Gastroesophageal sphincter (tissue), 4 donors: Measurements from ENCODE around the gene OSTC.

- PRO-cap = unidirectional peak, plus-strand start at chr4:107988157
- RAMPAGE, long total RNA, 4 experiments = no peak in any of the 4 experiments
These were observed 1.7 kb upstream of the HADH start for GRCh38 chr4:107988065-107988283.

DNA sequence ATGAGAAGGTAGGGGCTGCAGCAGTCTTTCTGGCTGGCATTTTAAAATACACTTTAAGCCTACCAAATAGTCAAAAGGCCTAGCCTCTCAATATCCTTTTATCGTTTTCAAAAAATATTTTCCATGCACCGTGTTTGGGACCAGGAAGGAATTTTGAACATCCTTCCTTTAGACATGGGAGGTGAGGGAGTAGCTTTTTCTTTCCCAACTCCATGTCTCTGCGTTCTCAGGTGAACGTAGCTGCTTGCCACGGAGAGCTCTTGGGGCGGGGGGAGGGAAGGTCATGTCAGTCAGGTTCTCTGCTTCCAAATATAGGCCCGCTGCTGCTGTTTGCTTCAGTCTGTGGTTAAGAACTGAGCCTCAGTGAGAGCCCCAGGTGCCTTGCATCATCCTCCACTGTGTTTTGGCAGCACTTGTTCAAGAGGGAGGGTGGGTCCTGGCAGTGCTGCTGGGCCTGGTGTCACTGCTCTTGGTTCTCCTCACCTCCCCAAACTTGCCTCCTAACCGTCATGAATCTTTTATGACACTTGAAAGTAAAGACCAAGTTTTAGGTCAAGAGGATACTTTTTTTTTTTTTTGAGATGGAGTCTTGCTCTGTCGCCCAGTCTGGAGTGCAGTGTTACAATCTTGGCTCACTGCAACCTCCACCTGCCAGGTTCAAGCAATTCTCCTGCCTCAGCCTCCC lies 46.5 kb downstream of the HADH start:
- PRO-cap = no peak
- RAMPAGE, long total RNA, 4 experiments = no peak in any of the 4 experiments

GRCh38 chr4:108560394-108561264 lies 59.7 kb upstream of the RPL34 start:
- PRO-cap = no peak
- RAMPAGE, long total RNA, 4 experiments = no peak in any of the 4 experiments

GRCh38 chr4:108619265-108619774 lies 1.1 kb upstream of the RPL34 start:
- PRO-cap = no peak
- RAMPAGE, long total RNA, 4 experiments = no peak in any of the 4 experiments

DNA sequence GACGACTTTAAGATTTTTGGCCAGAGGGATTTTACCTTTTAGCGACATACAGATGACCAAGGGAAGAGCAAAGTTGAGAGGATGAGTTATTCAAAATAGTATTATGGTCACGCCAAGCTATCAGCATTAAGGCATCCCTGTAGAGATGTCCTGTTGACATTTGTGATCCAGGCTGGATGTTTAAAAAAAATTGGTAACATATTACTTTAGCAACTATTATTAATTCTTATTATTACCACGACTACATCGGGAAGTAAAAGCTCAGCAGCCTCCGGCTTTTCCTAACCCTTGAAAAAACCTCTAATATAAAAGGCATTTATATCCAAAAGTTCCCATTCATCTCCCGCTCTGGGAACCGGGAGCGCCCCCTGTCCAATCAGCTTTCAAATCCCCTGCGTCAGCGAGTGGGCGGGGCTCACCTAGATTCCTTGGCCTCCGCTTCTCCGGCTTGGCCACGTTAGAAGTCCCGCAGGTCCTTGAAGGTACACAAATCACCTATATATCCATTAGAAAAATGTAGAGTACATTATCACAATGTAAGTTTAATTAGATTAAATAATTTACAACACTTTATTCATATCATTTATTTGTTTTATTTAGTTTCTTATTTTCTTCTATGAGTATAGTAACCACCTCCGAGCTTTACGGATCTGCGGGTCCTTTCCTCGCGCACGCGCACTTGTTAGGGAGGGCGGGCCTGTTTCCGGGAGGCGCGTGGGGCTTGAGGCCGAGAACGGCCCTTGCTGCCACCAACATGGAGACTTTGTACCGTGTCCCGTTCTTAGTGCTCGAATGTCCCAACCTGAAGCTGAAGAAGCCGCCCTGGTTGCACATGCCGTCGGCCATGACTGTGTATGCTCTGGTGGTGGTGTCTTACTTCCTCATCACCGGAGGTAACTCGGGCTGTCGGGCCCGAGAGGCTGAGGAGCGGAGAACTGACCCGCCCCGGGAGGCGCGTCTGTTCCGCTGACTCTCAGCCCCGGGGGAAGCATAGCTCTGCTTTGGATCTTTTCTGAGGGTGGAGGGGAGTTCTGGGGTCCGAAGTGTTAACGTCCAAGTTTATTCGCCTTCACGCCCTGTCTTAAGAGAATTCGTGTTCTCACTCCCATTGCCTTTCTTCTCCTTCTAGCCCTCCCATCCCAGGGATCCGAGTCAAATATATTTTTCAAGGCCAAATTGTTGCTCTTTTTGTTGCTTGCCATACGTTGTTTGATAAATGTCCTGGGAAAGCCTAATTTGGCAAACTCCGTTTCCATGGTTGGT lies at the start of gene OSTC:
Gene OSTC, plus strand, starts transcription at position 698 of the 1,263 bp plus-strand sequence.
- PRO-cap = unidirectional peak, plus-strand start at position 700 of the sequence; unidirectional peak, plus-strand start at position 896 of the sequence
- RAMPAGE, long total RNA, 4 experiments = start-site peak on the plus strand in 4 of 4 experiments, centred at positions 717 to 737 of the sequence, 89 to 498 reads per replicate

- PRO-cap = no peak
- RAMPAGE, long total RNA, 4 experiments = no peak in any of the 4 experiments
These were observed 962 bp downstream of the OSTC start for GRCh38 chr4:108651221-108651900.

DNA sequence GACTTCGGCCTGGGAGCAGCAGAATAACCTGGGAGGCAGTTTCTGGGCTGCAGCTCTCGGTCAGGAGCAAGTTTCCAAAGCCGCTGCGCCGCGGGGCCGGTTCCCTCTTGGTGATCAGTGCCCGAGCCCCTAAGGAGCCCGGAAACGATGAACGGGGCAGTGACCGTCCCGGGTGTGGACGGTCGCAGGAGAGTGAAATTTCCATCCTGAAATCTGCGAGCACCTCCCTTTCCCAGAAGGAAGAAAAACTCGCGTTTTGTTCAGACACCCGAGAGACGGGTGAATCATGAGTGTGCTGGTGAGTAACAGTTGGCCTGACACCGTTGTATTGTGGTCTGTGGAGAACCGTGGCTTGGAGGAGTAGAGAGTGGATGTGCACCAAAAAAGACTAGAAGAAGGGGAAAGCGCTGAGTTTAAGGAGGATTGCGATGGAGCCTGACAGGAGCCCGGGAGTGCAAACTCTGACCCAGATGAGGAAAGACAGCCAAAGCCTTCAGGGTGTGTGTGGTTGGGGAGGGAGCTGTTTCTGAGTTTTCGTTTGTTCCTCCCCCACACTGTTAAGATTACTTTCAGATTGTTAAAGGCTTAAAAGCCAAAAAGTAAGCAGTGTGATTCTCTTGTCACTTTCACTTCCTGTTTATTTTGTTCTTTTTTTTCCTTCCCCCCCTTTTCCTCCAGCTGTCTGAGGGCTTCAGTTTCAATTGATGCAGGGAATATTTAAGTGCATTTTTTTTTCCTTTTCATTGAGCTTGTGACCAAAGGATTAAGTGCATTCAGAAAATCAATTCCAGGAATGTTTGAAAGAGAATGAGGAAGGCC lies 883 bp downstream of the MCUB start:
- PRO-cap = bidirectional peak, plus-strand start at position 420 of the sequence, minus-strand start at position 131 of the sequence; unidirectional peak, minus-strand start at position 463 of the sequence; unidirectional peak, minus-strand start at position 559 of the sequence
- RAMPAGE, long total RNA, 4 experiments = start-site peak on the plus strand in 1 of 4 experiments, centred at position 261 of the sequence, 7 reads per replicate

- PRO-cap = no peak
- RAMPAGE, long total RNA, 4 experiments = no peak in any of the 4 experiments
These were observed 39.3 kb downstream of the MCUB start for GRCh38 chr4:109599360-109599639.

- PRO-cap = no peak
- RAMPAGE, long total RNA, 4 experiments = no peak in any of the 4 experiments
These were observed 395 bp downstream of the CFI start for GRCh38 chr4:109801454-109801753.

DNA sequence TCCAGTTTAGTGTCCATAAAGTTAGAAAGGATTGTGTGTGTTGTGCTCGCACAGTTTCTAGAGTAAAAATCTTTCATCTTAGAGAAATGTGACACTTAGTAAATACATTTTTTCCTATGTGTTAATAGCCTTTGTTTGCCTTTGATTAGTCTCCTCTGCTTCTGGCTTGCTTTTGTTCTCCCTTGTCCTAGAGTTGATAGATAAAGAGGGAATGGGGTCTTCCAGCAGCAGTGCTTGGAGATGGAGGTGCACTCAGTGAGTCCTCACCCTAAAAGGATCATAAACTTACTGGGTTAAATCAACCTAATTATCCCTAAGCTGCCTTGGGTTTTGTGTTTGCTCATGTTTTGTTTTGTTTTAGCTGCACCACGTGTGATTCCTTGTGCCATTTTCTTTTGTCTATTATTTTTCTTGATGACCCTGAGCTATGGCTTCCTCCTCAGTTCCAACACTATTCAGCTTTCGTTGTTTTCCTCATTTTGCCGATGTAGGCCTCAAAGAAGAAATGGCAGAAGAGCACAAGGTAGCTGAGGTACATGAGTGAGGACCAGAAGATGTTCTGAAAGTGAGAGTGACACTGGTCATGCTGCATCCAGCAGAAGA lies 138.3 kb downstream of the EGF start:
- PRO-cap = no peak
- RAMPAGE, long total RNA, 4 experiments = no peak in any of the 4 experiments

DNA sequence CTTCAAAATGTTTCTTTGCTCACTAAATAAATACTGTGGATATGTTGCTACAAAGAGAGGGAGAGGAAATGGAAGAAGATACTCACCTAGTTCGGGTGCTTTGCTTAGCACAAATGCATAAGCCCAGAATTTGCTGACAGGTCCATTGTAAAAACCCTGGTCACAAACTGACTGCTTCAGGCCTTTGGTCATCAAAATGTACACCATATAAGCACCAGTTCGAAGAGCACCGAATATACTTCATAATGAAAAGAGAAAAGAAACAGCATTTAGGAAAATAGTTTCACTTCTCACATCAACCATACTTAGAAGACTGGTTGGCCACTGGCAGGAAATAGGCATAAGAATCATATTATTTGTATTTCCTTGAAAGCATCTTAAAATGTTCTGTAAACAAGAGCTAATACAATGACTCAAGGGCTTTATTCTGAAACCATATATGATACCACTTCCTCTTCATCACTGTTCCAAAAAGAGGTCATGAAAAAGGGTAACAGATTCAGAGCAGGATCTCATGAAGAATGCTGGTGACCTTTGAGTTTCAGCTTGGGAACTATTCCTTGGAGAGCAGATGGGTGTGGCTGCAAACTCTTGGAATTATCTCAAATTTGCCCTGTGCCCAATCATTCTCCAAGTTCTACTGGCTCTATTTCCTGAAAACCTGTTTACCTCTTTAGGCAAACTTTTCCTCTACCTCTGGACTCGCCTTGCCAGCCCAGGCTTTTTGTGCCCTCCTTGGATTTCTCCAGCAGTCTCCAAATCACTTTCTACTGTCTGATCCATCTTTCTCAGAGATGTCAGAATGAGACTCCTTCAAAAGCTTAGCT lies 138.7 kb downstream of the ELOVL6 start:
- PRO-cap = no peak
- RAMPAGE, long total RNA, 4 experiments = no peak in any of the 4 experiments

- PRO-cap = no peak
- RAMPAGE, long total RNA, 4 experiments = no peak in any of the 4 experiments
These were observed 25.4 kb downstream of the ELOVL6 start for GRCh38 chr4:110172951-110173393.

GRCh38 chr4:110515587-110516177 lies 39.7 kb downstream of the ENPEP start:
- PRO-cap = no peak
- RAMPAGE, long total RNA, 4 experiments = no peak in any of the 4 experiments

DNA sequence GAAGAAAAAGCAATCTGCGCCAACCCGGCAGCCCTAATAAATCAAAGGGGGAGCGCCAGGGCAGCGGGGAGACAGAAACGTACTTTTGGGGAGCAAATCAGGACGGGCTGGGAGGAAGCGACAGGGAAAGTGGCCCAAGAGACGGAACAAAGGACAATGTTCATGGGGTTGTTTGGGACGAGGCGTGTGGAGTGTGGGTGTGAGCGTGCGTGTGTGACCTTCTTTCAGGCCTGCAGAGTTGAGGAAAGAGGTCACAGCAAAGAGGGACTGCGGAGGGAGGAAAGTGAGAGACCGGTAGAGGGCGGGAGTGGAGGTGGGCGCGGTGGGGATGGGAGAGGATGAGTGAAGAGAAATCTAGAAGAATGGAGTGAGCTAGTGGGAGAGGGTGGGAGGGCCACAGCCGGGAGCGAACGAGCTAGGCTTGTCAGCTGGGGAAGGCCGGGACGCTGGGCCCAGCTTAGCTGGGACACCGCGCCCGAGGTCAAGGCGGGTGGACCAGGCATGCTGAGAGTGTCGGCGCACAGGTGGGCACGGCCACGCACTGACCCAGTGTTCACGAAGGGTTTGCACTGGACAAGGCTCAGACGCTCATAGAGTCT lies 14.6 kb upstream of the PITX2 start:
- PRO-cap = bidirectional peak, plus-strand start at position 229 of the sequence, minus-strand start at position 193 of the sequence
- RAMPAGE, long total RNA, 4 experiments = no peak in any of the 4 experiments

DNA sequence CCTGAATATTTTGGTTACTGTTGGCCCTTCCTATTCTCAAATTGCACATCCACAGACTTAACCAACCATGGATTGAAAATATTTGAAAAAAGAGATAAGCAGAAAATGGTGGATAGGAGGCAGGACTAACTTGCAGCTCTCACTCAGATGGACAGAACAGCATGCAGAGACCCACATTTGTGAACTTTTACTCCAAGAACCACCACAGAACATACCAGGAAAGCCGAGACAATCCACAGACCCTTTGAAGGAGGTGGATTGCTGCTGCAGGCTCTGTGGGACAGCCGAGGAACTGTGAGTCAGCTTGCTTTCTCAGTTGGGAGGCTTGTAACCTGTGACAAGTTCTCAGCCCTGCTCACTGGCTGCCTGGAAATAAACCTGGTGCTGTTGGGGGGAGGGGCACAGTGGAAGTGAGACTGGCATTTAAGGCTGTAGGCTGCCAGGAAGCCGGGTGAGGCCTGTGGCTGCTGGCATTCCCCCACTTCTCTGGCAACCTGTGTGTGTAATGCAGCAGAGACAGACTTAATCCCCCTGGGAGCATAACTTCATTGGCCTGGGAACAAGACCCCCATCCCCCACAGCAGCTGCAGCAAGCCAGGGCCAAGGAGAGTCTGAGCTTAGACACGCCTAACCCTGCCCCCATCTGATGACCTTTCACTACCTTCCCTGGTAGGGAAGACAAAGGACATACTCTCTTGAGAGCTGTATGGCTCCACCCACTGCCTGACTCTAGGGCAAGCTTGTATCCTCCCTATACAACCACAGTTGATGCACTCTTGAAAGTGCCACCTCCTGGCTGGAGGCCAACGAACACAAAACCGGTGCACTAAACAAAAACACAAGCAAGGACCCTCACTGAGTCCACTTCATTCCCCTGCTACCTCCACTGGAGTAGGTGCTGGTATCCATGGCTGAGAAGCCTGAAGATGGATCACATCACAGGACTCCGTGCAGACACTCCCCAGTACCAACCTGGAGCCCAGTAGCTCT lies 64.1 kb downstream of the ALPK1 start:
- PRO-cap = no peak
- RAMPAGE, long total RNA, 4 experiments = no peak in any of the 4 experiments

GRCh38 chr4:112401138-112401737 lies 104.1 kb downstream of the ALPK1 start:
- PRO-cap = no peak
- RAMPAGE, long total RNA, 4 experiments = no peak in any of the 4 experiments

DNA sequence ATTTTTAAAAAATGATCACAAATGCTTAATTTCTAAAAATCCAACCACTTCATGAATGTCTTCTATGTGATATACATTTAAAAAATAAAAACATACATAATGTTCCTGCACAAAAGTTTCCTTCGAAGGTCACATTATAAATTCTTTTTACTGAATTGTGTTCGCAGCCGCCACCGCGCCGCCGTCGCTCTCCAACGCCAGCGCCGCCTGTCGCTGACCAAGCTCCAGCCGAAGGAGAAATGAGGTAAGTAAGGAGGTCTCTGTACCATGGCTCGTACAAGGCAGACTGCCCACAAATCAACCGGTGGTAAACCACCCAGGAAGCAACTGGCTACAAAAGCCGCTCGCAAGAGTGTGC lies 48.7 kb upstream of the NEUROG2 start:
- PRO-cap = unidirectional peak, plus-strand start at position 154 of the sequence
- RAMPAGE, long total RNA, 4 experiments = no peak in any of the 4 experiments

DNA sequence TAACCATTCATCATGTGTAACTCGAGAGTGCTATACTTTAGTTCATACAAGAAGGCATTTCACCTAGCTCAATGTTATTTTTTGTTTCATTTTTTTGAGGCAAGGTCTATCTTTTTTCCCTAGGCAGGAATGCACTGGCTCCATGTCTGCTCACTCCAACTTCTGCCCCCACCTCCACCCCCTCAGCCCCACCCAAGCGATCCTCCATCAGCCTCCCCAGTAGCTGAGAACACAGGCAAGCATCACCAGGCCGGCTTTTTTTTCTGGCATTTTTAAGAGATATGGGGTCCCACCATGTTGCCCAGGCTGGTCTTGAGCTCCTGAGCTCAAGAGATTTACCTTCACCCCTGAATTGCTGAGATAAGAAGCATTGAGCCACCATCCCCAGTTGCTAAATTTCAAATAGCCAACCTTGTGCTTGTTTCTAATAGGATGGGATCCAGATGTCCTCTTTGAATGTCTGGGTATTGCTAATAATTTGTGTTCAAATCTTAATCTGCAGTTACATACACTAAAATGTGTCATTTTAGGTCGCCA lies 8.6 kb downstream of the LARP7 start:
- PRO-cap = no peak
- RAMPAGE, long total RNA, 4 experiments = no peak in any of the 4 experiments

GRCh38 chr4:112647859-112648800 lies 11.2 kb downstream of the LARP7 start:
- PRO-cap = no peak
- RAMPAGE, long total RNA, 4 experiments = no peak in any of the 4 experiments

- PRO-cap = no peak
- RAMPAGE, long total RNA, 4 experiments = no peak in any of the 4 experiments
These were observed 93.2 kb upstream of the ANK2 start for GRCh38 chr4:112956306-112956623.